ENCODE measurements around the genes LMF1, C1QTNF8, CACNA1H, TPSG1 and GNPTG.

- PRO-cap = no peak
These were observed 2.1 kb downstream of the METRN start for GRCh38 chr16:716793-717714.

GRCh38 chr16:861758-862105 is 61.2 kb upstream of the GNG13 start:
- PRO-cap = no peak

GRCh38 chr16:865172-865656 is 64.7 kb upstream of the GNG13 start:
- PRO-cap = no peak

DNA sequence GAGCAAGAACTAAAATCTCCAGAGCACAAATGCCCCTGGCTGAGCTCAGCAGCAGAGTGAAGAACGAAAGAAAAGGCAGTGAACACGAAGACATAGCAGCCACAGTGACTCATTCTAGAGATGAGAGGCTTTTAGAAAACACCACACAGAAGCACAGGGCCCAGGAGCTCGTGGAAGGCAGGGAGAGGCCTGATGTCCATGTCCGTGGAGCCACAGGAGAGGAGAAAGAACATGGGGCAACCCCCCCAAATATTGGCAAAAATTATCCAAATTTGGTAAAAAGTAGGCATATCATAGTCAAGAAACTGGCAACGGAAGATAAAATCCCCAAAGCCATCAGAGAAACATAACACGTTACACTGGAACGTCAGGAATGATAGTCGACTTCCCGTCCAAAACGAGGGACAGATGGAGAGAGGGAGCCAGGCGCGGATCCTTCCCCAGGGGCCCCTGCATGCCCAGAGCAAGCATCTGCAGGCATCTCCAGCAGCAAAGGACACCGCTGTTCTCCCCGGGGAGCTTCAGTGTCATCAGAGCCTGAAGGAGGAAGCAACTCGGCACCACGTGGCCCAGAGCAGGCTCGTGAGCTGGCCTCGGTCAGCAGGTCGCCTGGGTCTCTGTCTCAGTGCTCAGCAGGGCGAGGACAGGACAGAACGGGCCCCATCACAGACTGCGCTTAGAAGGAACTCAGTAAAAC is 50.2 kb downstream of the LMF1 start:
- PRO-cap = no peak

GRCh38 chr16:970377-971264 is at the start of gene LMF1:
TSS of gene LMF1 (minus strand) at chr16:970984.
- PRO-cap = bidirectional peak, plus-strand start at chr16:970719, minus-strand start at chr16:970455; bidirectional peak, plus-strand start at chr16:971191, minus-strand start at chr16:970960

DNA sequence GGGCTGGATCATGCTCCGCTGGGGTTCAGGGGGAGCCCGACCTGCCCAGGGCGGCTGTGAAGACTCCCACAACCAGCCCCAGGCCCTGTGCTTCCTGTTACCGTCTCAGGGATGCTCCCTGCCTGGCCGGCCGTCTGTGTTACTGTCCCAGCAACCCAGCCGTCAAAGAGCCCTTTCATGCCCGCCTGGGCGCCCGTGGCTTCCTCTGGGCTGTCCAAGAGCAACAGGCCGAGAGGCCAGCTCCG is at the start of gene C1QTNF8:
Gene C1QTNF8 (minus strand): TSS at position 211 of the 245 bp plus-strand sequence.
- PRO-cap = no peak

DNA sequence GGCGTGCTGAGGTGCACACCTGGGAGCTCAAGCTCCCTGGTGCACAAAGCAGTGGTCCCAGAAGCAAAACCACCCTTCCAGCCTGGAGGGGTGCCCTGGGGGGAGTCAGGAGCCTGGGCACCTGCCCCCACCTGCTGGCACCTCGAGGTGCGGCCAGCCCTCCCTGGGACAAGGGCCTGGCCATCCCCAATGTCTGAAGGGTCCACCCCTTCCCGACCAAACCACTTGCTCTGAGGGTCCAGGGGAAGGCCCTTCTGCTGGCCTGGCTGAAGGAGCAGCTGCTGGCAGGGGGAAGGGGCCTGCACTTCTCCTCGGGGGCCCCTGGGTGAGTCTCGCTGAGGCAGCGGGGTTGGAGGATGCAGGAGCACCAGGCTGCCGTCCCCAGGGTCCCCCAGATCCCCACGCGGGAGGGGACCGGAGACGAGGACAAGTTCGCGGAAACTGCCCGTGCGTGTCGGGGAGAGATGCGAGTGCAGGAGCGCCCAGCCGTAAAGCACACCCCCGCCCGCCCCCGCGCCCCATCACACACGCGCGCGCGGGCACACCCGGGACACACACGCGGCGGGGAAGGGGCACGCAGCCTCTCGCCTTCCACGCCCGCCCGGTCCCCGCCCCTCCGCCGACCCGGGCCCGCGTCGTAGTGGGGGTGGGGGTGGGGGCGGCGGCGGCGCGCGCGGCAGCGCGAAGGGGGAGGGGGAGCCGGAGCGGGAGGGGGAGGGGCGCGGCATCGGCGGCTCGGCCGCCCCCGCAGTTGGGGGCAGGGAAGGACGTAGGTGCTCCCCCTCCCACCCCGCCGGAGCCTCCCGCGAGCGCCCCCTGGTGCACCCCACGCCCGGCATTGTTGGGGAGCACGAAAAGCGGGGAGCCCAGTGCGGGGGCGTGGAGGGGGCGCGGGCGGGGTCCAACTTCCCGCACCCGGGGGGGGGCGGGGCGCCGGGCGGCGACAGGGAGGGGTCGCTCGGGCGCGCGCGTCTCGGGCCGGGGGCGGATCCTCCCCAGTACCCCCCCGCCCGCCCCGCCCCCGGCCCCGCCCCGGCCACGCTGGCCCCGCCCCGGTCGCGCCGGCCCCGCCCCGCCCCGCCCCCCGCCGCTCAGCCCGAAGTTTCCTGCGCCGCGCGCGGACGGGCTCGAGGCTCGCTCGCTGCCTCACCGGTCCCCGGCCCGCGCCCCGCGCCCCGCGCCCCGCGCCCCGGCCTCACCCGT is at the start of gene CACNA1H:
Gene CACNA1H (plus strand): TSS at position 1,094 of the 1,203 bp plus-strand sequence.
- PRO-cap = unidirectional peak, plus-strand start at position 328 of the sequence; unidirectional peak, plus-strand start at position 1,094 of the sequence

- PRO-cap = no peak
These were observed 24.8 kb downstream of the TPSG1 start for GRCh38 chr16:1200011-1201011.

DNA sequence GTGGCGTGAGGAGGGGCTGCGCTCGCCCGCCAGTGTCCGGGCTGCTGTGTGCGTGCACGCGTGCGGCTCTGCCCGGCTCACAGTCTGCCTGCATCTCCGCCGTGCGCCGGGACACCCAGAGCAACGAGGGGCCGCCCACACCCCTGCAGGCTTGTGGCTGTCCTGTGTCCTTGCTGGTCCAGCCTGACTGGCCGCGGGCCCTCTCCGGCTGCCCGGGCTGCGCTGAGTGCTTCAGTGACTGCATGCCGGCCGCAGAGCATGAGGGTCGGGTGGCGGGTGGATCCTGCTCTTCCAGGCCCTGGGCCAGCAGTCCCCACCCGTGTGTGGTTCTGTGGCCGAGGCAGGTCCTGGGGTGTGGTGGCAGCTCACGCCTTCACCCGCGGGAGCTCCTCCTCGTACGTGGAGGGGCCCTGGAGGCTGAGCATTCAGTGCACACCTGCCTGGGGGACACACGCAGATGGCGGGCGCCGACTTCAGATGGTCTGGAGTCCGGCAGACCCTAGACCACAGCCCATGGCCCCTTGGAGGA is 12.3 kb downstream of the TPSG1 start:
- PRO-cap = unidirectional peak, plus-strand start at position 99 of the sequence

DNA sequence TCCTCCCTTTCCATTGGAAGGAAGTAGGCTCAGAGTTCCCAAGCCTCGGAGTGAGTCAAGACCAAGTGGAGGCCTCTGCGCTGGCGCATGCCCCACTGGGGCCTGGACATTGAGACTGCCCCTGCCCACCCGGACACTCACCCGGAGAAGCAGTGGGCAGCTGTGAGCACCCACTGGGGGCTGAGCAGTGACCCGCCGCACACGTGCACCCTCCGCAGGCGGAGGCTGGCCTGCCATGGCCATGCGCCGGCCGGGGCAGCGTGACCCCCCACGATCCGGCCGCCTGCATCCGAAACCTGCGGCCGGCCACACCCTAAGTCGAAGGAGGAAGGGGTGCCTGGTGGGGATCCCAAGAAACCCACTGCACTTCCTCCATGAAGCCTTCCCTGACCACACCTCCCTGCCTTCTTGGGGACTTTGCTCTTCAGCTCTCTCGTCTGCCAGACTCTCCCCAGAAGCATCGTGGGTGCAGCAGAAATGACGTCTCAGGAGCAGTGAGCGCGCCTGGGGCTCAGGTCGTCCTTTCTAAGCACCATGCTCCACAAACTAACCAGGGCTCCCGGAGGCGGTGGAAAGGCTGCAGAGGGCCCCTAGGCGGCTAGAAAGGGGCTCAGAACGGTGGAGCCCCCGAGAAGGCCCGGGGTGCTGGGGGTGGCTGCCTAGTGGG is 1.7 kb downstream of the TPSG1 start:
- PRO-cap = no peak

GRCh38 chr16:1225078-1225556 is at the start of gene TPSG1:
TSS of gene TPSG1 (minus strand) at chr16:1225268.
- PRO-cap = no peak

- PRO-cap = no peak
These were observed 619 bp upstream of the TPSG1 start for GRCh38 chr16:1225592-1226181.

- PRO-cap = no peak
These were observed 3.1 kb downstream of the TPSD1 start for GRCh38 chr16:1258987-1259400.

DNA sequence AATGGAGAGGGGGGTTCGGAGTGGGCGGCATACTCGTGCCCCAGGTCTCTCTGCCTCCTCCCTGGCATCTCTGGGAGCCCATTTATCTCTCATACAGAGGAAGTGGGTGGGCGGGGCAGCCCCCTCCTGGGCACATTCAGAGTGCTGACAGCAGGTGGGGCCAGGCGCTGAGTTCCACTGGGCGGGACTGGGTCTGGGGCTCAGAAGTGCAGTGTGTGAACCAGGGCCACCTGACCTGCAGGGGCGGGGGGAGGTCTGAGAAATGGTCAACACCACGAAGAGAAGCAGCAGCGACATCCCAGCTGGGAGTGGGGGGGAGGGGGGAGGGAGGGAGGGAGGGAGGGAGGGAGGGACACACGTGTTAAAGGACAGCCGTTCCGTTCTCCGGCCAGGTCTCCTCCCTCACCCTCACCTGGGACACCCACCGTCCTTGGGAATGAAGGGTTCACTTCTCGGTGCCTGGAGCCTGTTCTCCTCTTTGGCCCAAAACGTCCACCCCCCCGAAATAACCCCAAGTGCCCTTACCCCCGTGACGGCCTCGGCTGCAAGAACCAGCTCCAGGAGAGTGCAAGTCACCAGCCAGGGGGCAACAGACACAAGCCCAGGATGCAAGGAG is 20.2 kb upstream of the UBE2I start:
- PRO-cap = no peak

GRCh38 chr16:1290997-1291231 is 18.5 kb upstream of the UBE2I start:
- PRO-cap = no peak

DNA sequence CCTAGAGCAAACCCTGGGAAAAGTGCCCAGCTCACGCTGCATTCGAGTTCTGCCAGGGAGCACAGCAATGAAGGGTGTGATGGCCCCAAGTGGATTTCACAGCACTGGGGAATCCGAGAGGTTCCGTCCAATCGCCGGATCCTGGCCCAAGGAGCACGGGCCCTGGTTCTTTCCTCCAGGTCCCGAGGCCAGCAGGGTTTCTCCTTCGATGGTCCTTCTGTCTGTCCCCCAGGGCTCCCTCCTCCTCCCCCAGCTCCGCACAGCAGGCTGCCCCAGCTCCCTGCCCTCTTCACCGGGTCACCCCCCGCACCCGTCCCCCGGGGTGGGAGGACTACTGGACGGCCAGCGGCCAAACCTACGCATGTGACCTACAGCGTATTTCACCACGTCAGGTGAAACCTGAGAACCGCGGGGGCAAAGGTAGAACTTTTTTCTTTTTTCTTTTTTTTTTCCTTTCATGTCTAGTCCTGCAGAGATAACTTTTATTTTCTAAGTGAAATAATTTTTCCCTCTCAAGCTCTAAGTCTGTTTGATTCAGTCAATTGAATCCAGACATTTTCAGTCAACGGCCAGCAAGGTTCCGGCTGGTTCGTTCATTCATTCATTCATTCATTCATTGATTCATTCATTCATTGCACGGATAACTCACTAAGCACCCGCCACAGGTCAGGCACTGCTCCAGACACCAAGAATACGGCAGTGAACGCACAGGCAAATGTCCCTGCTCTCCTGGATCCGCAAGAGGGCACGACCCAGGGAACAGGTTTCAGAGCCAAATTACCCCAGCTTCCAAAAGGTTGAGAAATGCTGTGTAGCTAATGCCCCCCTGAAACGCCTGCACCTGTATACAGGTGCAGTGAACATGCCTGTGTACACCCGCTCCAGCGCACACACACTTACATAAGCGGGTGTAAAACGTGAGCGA is 9.9 kb upstream of the UBE2I start:
- PRO-cap = no peak

GRCh38 chr16:1351663-1352501 is at the start of gene GNPTG:
TSS of gene GNPTG (plus strand) at chr16:1351931.
- PRO-cap = bidirectional peak, plus-strand start at chr16:1351955, minus-strand start at chr16:1351860

DNA sequence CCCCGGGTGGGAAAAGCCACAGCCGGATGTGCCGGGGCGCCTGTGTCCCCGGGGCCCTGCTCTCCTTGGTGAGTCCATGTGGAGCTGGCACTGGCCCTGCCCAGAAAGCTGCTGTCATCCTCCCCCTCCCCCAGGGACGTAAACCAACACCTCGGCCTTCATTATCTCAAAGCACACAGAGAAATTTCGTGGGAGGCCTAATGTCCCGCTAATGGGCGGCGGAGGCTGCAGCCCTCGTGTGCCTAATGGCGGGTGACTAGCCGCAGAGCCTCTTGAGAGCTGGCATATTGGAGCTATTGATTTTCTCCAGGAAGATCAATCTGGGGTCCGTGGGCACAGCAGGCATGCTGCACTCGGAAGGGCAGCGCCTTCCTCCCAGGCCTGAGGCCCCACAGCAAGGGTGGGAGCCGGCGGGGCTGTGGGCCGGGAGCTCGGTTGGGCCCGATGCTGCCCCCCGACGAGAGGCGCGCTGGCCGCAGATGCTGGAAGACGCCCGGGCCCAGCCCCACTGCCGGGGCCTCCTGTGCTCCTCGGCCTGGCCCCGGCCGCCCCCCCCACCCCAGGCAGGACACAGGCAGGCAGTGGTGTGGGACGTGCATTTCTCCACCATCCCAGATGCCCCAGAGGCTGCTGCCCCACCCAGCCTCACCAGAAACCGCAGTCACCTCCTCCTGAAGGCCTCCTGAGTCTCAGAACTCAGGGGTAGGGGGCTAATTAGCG is 3.8 kb upstream of the PERCC1 start:
- PRO-cap = no peak

GRCh38 chr16:1457051-1457795 is 12.9 kb upstream of the CCDC154 start:
- PRO-cap = no peak

- PRO-cap = no peak
These were observed 6.8 kb upstream of the TMEM204 start for GRCh38 chr16:1526413-1527350.

Measured in sternocleidomastoid (tissue), 1 donor.